A549 (cell line): ENCODE measurements around a stretch of chr9.

DNA sequence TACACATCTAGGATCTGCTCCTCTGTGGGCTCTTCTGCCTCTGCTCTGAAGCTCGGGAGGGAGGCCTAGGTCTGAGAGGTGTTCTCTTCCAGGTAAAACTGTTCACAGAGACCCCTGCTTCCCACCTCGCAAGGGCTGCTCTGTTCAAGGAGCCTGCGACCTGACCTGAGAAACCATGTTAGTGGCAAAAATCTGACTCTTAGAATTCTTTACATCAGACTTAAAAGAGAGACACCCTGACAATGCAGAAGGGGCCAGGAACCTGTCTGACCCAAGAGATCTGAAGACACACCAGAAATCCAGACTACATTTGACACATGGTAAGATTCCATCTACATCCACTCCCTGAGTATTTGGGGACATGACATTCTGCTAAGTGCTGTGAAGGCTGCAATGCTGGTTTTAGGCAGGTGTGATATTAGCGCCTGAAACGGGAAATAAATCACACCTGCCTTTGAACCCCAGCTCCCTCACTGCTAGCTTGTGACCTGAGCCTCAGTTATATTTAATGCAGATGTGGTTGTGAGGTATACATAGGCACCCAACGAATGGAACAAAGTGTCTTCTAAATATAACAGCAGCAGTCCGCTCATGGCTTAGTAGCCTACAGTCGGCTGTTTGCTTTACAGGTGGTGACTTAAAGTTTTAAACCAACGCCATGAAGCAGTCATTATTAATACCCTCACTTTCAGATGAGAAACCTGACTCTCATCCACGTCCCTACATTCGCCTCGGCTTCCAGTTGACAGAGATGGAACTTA lies 808 bp downstream of the ZNF782 start:
- PRO-cap: no peak
CAGE:
- cytosol, long polyA plus RNA: no peak
- long polyA plus RNA: no peak
- nucleus, long polyA plus RNA: no peak

DNA sequence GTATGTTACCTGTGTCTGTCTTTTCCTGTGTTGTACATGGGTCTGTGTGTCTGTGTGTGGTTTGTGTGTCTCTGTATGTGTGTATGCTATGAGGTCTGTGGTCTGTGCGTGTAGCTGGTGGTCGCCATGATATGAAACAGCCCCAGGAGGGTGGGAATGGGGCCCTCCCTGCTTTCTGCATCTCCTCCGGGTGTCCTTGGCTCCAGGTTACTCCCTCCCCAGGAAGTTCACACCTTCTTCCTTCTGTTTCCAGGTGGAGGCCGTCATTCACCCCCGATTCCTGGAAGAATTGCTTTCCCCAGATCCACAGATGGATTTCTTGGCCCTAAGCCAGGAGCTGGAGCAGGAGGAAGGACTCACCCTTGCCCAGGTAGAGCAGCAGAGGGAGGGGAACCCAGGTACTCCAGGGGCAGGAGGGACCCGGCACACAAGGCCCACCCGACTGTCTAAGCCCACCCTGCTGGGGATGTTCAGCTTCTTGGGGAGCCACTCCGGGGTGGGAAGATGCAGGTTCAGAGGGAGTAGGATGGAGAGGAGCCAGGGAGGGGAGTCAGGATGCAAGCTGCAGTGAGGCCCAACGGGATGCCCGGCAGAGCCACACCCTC lies 9.1 kb downstream of the NUTM2G start:
- PRO-cap: no peak
CAGE:
- cytosol, long polyA plus RNA: no peak
- long polyA plus RNA: no peak
- nucleus, long polyA plus RNA: no peak

GRCh38 chr9:97557479-97558238 lies 56.2 kb downstream of the TMOD1 start:
- PRO-cap: no peak
CAGE:
- cytosol, long polyA plus RNA: no peak
- long polyA plus RNA: no peak
- nucleus, long polyA plus RNA: no peak

DNA sequence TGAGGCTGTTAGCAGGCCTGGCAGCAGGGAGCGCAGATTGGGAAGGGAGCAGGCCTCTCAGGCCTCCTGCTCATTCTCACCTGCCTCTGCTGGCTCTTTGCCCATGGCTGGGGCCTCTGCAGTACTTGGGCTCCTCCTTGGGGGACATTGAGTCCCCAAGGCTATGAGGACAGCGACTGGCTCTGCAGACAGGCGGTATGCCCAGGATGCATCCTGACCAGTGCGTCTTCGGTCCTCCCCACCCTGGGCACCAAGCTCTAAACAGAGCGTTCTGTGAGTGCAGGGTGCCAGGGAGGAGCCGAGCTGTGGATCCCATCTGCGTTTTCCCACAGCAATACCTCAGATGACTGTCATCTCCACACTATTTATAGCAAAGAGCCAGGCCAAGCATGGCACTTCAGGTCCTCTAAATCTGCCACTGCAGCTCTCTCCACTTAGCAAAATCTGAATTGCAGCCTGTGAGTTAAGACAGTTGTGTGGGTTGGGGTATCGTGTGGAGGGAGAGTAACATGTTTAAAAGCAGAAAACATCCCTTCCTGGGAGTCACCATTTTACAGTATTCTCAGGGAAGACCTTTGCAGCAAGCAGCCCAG lies 38.6 kb downstream of the TSTD2 start:
- PRO-cap: no peak
CAGE:
- cytosol, long polyA plus RNA: no peak
- long polyA plus RNA: no peak
- nucleus, long polyA plus RNA: no peak

GRCh38 chr9:97662701-97663292 lies 29.2 kb downstream of the NCBP1 start:
- PRO-cap: no peak
CAGE:
- cytosol, long polyA plus RNA: no peak
- long polyA plus RNA: no peak
- nucleus, long polyA plus RNA: no peak

- PRO-cap: no peak
CAGE:
- cytosol, long polyA plus RNA: no peak
- long polyA plus RNA: no peak
- nucleus, long polyA plus RNA: no peak
Measured at GRCh38 chr9:97760824-97761700, 63.9 kb upstream of the XPA start.

DNA sequence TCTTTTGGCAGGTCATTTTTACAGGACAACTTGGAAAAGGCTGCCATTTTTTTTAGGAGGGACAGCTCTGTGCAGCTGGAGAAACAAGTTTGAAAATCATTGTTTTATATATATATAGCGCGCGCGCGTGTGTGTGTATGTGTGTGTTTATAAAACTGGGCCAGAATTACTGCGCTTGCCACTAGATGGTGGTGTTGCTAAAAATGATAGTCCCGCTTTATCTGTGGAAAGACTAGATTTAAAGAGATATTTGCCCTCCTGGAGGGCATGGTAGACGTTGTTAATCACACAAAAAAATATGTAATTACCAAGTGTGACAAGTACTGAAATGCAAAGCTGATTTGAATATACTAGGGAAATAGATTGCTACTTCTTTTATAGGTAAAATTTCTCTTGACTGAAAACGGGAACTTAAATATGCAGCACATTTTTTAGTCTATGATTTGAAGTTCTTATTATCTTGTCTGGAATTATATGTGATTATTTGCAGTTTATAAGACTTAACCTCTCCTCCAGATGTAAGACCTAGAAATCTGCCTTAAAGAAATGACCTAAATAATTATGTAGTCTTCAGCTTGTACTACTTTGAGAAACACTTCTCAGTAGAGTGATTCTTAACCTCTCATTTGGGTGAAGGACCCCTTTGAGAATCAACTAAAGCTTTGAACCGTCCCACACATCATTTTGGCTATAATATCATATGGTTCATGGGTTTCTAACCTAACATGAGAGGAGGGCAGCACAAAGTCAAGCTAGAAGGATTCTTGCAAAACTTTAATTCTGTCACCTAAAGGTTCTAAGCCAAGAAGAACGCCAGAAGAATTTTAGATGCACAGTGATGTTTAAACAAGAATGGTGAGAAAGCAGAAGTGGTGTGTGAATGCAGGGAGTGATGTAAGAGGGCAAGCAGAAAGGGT lies 1.7 kb upstream of the TRMO start:
- PRO-cap: no peak
CAGE:
- cytosol, long polyA plus RNA: no peak
- long polyA plus RNA: no peak
- nucleus, long polyA plus RNA: no peak

DNA sequence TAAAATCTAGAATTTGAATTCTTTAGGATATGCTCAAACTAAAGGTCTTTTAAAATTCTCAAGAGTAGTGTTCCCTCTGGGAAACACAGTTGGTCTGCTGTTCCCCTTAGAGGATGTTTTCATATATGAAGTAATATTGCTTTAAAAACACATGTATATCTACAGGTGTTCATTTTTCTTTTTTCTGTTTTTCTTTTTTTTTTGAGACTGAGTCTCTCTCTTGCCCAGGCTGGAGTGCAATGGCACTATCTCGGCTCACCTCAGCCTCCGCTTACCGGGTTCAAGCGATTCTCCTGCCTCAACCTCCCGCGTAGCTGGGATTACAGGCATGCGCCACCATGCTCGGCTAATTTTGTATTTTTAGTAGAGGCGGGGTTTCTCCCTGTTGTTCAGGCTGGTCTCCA lies 2.5 kb downstream of the ANP32B start:
- PRO-cap: no peak
CAGE:
- cytosol, long polyA plus RNA: no peak
- long polyA plus RNA: no peak
- nucleus, long polyA plus RNA: no peak

GRCh38 chr9:98007370-98008099 lies 24.4 kb downstream of the ANP32B start:
- PRO-cap: no peak
CAGE:
- cytosol, long polyA plus RNA: no peak
- long polyA plus RNA: no peak
- nucleus, long polyA plus RNA: no peak

- PRO-cap: no peak
CAGE:
- cytosol, long polyA plus RNA: no peak
- long polyA plus RNA: no peak
- nucleus, long polyA plus RNA: no peak
Measured at GRCh38 chr9:98092445-98093003, 26.5 kb downstream of the TRIM14 start.

DNA sequence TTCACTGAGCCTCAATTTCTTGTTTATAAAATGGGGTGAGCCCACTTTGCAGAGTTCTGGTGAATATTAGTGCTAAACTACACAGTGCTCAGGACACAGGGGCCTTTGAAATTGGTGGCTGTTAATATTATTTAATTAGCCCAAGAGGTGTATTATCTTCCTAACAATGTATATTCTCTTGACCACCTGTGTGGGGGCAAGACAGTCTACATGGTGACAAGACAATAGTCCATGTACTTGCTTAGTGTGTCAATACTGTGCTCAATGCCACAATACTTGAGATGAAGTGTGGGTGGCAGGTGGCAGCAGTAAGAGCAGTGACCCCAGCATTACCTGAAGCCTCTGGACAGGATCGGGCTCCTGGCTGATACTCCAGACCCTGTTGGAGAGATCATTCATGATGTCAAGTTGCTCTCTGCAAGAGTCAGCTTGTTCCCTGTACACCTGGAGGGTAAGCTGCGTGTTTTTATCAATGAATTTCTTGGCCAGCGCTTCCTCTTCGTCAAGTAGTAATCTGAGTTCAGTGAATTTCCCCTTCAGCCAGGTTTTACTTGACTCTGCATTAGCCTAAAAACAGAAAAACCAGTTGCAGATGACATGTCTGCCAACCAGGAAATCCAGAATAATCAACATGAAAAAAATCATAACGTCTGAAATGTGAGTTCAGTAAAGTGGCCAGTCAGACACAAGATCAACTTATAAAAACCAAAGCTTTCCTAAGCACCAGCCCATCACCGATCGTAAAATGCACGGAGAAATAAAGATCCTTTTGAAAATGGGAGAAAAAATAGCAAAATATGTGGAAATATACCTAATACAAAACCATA lies 19.2 kb downstream of the TRIM14 start:
- PRO-cap: no peak
CAGE:
- cytosol, long polyA plus RNA: no peak
- long polyA plus RNA: no peak
- nucleus, long polyA plus RNA: no peak

GRCh38 chr9:98108119-98108348 lies 11.0 kb downstream of the TRIM14 start:
- PRO-cap: no peak
CAGE:
- cytosol, long polyA plus RNA: no peak
- long polyA plus RNA: no peak
- nucleus, long polyA plus RNA: no peak

GRCh38 chr9:98168876-98169586 lies 23.4 kb downstream of the CORO2A start:
- PRO-cap: no peak
CAGE:
- cytosol, long polyA plus RNA: no peak
- long polyA plus RNA: no peak
- nucleus, long polyA plus RNA: no peak

- PRO-cap: no peak
CAGE:
- cytosol, long polyA plus RNA: no peak
- long polyA plus RNA: no peak
- nucleus, long polyA plus RNA: no peak
Measured at GRCh38 chr9:98191470-98192429, 687 bp downstream of the CORO2A start.

GRCh38 chr9:98508020-98508566 lies 200.6 kb downstream of the GABBR2 start:
- PRO-cap: no peak
CAGE:
- cytosol, long polyA plus RNA: no peak
- long polyA plus RNA: no peak
- nucleus, long polyA plus RNA: no peak

DNA sequence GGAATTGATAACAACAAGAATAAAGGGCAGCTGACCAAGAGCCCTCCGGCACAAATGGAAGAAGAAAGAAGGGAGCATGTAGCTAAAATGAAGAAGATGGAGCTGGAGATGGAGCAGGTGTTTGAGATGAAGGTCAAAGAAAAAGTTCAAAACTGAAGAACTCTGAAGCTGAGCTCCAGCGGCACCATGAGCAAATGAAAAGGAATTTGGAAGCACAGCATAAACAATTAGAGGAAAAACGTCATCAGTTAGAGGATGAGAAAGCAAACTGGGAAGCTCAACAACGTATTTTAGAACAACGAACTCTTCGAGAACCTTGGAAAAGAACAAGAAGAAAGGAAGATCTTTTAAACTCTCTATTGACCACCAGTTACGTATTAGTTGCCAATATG lies 101.0 kb downstream of the GABBR2 start:
- PRO-cap: no peak
CAGE:
- cytosol, long polyA plus RNA: no peak
- long polyA plus RNA: no peak
- nucleus, long polyA plus RNA: no peak

GRCh38 chr9:98753808-98754186 lies 42.6 kb downstream of the ANKS6 start:
- PRO-cap: no peak
CAGE:
- cytosol, long polyA plus RNA: no peak
- long polyA plus RNA: no peak
- nucleus, long polyA plus RNA: no peak

GRCh38 chr9:98808334-98809278 lies 1.1 kb downstream of the GALNT12 start:
- PRO-cap: no peak
CAGE:
- cytosol, long polyA plus RNA: no peak
- long polyA plus RNA: no peak
- nucleus, long polyA plus RNA: no peak

DNA sequence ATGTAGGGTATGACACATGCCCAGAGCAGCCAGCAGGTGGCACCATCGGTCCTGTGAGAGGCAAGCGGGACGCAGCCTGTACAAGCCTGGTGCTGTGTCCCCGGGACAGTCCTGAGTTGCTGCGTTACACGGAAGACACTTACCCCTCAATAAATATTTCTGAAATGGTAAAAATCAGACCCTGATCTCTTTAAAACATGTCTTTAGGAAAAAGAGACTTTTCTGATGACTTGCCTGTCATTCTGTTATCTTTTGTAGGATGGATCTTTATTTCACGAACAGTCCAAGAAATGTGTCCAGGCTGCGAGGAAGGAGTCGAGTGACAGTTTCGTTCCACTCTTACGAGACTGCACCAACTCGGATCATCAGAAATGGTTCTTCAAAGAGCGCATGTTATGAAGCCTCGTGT lies 41.2 kb downstream of the GALNT12 start:
- PRO-cap: no peak
CAGE:
- cytosol, long polyA plus RNA: no peak
- long polyA plus RNA: no peak
- nucleus, long polyA plus RNA: no peak

GRCh38 chr9:98864289-98864690 lies 56.8 kb downstream of the GALNT12 start:
- PRO-cap: no peak
CAGE:
- cytosol, long polyA plus RNA: no peak
- long polyA plus RNA: no peak
- nucleus, long polyA plus RNA: no peak